REH cell (cell line): ENCODE data around the genes NFIB and PSIP1.

DNA sequence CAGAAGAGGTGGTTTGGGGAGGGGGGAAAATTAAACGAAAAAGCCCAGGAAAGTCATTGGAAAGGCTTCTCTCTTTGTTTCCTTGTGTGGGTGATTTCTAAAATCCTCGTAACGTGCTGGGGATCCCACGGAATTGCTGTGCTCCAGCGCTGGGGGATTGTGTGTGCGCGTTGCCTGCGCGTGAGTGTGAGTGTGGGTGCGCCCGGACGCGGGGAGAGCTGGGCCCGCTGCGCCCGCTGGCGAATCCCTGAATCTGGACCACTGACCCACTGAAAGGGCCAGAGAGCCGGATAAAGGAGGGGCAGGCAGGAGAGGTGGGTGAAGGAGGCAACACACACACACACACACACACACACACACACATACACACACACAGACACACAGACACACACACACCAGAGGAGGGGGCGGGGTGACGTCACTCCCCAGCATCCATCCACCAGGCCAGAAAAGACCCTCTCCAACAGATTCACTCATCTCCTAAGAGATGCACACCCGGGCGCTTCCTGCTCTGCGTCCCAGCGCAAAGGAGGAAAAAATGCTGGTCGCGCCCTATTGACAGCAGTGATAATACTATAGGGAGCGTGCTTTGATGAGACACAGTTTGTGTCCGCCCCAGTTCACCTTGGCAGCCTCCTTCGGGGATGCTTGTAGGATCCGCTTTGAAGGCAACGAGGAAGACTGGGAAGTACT is 1059.0 kb upstream of the DMAC1 start:
- PRO-cap, result no peak

DNA sequence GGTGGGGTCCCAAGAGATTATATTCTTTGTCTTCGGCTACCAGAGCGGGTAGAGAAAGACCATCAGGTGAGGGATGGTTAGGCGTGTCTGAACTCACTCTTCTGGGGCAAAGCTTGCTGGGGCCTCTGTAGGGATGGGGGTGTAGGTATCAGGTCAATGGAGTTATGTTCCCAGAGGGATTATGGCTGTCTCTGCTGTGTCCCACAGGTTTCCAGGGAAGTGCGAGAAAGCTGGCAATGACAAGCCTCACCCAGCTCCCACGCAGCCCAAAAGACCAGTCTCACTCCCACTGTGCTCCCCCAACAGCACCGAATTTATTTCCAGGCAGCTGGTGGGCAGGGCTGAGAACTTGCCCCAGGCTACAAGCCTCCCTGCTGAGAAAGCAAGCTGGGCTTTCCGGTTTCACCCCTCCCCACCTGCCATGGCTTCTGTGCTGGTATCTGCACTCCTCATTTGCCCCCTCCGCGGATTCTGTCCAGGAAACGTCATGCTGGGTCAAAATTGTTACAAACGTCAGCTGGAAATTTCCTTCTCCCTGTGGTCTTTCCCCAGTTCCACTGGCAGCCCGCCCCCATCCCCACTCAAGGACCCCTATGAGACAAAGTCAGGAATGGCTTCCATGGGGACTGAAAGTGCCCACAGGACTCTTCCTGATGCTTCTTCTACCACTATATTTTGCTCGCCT is 181.0 kb downstream of the LURAP1L start:
- PRO-cap, result no peak

DNA sequence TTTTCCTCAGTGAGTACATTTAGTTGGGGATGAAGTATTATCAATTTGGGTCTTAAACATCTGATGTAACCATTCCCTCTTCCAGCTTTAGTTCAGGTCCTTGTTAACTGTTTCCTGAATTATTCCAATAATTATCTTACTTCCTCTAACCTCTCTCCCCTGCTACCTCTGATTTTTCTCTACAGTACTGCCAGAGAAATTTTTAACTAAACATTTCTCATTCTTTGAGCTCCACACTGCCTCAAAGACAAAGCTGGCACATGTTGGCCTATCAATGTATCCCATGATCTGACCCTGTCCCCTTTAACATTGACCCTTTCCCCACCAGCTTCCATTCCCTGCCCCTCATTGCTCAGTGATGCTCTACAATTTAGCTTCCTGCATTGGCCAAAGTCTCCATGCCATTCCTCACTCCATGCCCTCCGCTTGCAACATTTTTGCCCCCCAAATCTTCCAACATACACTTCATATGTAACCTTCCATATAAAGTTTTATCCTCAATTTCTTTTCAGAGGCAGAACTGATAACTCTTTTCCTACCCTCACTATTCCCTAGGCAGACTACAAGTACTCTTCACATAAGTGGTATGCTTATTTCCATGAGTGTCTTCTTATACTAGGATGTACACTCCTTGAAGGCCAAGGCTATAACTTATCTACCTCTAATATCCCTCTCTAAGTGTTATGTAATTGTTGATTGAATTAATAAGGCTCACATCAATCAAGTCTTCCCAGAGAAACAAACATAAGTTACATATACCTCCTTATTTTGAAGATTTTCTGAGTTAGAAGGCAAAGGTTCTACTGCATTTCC is 144.0 kb downstream of the MPDZ start:
- PRO-cap, result no peak

- PRO-cap, result no peak
Measured at GRCh38 chr9:13443231-13443671, 163.8 kb upstream of the MPDZ start.

DNA sequence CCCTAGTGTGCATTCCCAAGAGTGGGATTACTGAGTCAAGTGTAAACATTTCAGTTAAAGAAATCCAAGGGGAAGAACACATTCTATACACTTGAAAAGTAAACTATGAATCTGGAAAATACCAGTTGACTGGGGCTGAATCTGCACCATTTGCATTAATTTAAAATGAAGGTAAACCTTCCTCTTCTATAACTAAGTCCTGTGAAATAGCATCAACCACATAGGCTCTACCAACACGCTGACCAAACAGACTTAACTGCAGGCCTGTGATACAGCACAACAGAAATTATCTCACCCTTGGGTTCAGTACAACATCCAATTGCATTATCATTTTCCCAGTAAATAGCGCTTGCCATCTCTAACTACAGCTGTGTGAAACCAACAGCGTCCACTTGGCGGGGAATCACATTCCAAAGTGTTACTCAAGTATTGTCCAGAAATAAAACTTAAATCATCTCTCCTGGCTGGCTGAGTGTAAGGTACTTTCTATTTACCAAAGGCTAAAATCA is 205.4 kb upstream of the MPDZ start:
- PRO-cap, result no peak

GRCh38 chr9:14248213-14249036 is 65.5 kb downstream of the NFIB start:
- PRO-cap, result no peak

GRCh38 chr9:14256519-14256960 is 57.4 kb downstream of the NFIB start:
- PRO-cap, result no peak

DNA sequence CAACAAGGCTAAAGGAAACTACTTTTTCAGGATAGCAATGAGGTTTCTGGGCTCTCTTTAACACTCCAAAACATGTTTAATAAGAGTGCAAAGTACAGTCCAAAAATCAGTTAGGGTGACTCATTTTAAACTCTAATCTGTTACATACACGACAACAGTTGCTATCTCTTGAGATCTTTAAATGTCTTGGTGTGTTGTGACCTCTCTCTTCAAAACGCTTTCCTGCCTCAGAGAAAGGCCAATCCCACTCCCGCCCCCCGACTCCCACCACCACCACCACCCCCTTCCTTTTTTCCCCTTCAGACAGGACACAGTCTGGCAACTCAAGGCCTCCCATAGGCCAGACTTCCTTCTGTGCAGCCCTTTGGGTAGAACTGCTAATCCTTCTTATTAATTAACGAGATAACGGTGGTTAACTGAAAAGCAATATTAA is 11.4 kb downstream of the NFIB start:
- PRO-cap, result no peak

GRCh38 chr9:14313420-14314205 is at the start of gene NFIB:
NFIB (minus strand) TSS chr9:14314141.
- PRO-cap, result no peak

GRCh38 chr9:14322108-14323287 is 8.6 kb upstream of the NFIB start:
- PRO-cap, result no peak

GRCh38 chr9:14350650-14351193 is 36.8 kb upstream of the NFIB start:
- PRO-cap, result no peak

GRCh38 chr9:14647563-14648458 is 45.4 kb downstream of the ZDHHC21 start:
- PRO-cap, result no peak

DNA sequence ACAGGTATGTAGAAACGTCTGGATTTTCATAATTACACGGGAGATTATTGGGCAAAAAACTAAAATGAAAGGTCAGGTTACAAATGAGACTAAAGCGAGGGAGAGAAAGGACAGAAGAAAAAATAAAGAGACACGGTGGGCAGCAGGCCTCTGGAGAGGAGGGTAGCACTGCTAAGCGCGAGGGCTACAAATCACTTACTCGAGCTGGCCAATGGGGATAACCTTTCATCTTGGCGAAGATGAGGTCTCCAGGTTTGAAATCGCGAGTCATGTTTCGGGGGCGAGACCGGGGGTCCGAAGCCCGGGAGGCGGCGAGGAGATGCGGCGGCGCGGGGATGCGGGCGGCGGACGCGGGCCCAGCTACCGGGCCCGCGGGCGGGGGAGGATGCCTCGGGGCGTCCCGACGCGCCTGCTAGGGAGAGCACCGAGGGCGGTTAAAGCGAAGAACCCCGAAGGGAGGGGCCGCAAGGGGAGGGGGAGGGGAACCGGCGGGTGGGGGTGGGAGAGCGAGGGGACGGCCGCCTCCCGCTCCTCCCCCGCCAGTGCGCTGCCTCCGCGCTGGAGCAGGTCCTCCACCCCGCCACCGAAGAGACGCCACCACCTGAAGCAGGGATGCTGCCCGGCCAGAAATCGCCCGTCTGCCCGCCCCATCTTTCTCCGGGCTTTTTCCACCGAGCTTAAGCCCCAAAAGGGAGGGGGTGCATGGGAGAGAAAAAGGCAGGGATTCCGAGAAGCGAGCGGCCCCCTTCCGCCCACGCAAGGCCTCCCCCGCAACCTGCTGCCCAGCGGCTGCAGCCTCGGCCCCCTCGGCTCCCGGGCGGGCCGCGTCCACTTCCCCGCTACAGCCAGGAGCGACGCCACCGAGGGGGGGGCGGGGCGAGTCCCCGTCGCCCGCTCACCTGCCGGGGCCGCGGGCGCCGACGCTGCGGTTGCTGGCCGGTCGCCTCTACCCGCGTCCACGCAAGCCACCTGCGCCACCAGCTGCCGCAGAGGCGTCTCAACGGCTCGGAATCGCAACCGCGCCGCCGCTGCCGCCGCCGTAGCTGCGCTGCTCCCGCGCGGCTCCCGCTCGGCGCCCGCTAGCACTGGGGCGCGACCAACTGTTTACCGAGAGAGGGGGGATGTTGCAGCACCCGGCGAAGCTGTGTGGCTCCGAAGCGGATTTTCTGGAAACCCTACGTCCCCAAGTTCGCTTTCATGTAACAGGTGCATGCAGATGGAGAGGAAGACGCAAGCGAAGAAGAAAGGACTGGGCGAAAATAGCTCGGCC is at the start of gene PSIP1:
Gene PSIP1 (minus strand): TSS at position 1,053 of the 1,270 bp plus-strand sequence.
- PRO-cap, result unidirectional peak, plus-strand start at position 484 of the sequence; unidirectional peak, plus-strand start at position 542 of the sequence; bidirectional peak, plus-strand start outside the sequence, minus-strand start at position 1,053 of the sequence

DNA sequence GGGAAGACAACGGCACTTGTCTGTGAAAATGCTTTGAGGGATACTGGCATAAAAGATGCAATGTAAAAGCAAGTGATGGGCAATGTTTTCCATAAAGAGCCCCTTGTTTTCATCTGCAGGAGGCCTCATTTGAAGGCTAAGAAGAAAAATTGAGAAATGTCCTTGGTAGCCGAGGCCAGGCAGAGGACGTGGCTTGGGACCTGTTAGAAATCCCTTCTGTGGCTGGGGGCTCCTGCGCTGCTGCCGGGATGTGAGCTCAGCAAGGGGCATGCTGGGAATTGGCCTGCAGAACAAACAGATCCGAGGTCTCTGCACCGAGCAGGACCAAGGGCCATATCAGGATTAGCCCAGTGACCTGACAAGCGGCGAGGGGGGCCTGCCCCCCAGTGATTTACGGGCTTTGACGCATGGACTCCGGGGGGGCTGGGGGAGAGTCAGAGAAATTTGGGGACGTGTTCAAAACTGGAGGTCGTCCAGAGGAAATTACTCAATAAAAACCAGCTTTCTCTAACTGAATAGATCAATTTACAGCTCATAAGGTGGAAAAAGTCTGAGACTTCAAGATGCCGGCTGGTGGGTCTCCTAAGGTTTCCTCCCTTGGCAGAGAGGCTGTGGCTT is 550.7 kb downstream of the CCDC171 start:
- PRO-cap, result no peak

DNA sequence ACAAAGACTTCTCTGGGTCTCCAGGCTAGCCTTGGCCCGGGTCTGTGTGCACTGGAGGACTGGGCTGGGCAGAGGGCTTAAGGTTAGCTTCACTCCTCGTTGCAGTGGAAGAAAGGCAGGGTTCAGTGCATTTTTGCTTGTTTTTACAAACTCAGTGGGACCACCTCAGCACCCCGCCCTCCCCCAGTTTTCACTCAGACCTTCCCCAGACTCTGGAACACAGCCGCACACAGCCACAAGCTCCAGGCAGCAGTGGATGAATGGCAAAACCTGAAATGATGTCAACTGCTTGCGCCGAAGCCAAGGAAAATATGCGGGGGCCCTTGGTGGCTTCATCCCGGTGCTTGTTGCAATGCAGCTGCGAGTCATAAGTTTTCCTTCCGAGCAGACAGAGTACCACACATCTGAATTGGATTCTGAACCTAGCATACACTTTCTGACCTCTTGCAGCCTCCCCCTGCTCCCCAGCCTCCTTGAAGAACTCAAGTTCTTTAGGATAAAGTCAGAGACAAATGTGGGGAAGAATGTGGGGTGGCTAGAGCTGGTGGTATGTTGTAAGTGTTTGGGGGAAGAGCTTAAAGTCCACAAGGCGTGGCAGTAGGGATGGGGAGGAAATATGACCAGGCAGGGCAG is 586.1 kb downstream of the CCDC171 start:
- PRO-cap, result no peak

DNA sequence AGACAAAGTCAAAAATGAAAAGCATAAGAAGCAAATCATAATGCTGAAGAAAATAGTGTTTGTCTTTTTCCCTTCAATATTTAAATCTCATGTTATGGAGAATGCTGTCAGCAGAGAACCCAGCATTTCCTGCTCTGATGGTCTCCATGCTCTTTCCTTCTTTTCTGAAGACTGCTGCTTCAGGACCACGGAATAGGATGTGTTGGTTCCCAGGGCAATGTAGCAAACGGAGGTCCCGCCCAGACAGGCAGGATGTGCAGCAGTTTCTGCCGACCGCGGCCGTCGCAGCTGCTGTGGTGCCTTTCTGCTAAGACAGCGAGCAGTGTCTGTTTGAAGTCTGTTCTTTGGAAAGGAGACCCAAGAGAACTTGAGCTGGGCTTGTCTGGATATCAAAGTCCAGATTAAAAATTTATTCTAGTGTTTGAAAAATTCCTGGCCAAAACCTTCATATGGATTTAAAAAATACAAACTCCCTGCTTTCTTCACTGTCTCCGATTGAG is 654.3 kb downstream of the CCDC171 start:
- PRO-cap, result bidirectional peak, plus-strand start at position 262 of the sequence, minus-strand start at position 204 of the sequence

DNA sequence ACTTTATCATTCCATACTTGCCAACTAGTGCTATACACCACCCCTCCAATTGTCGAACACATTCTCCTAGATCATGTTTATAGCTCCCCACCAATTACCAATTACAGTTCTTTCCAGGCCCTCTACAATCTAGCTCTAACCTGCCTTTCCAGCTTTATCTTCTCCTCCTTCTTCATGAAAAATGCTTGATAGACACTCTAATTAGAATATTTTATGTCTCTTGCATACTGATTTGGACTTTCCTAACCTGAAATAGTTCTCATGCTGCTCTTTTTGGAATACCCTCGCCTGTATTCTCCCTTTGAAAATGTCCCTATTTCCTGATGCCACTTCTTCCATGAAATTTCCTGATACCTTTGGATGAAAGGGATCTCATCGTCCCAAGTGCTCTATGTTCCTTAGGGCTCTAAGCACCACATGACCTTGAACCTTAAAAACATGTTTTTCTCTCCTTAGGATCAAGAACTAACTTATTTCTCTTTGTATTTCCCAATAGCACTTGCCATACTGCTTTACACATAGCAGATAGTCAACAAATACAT is 174.3 kb downstream of the BNC2 start:
- PRO-cap, result no peak

GRCh38 chr9:16726569-16727546 is 143.6 kb downstream of the BNC2 start:
- PRO-cap, result no peak

DNA sequence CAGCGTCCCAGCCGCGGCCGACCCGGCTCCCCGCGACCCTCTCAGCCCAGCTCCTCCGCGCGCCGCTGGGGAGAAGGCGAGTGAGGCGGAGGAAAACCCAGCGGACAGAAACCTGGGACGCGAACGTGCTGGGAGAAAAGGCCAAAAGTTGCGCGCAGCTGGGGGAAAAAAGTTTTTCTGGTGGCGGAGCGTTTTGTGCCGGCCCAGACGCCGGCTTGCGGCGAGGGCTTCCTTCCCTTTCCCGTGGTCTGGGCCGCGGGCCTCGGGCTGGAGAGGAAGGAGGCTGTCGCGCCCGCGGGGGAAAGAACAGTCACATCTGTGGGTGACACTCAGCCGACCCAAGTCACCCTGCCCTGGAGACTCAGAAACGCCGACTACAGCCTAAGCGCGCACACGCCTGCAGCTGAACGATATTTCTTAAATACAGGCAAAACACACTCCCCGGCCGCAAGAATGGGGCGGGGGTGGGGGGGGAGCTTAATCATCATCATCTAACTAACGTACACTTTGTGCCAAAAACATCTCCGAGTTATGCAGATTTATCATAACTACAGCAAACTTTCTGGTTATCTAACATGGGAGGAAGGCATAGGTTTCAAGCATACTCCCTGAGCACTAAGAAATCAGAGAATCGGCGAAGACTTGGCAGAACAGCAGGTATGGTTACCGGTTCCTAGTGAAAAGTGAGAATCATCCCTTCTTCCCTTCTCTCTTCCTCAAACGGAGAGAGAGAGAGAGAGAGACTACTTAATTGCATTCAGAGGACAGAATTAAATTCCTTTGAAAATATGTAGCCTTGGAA is 1.3 kb upstream of the BNC2 start:
- PRO-cap, result no peak

DNA sequence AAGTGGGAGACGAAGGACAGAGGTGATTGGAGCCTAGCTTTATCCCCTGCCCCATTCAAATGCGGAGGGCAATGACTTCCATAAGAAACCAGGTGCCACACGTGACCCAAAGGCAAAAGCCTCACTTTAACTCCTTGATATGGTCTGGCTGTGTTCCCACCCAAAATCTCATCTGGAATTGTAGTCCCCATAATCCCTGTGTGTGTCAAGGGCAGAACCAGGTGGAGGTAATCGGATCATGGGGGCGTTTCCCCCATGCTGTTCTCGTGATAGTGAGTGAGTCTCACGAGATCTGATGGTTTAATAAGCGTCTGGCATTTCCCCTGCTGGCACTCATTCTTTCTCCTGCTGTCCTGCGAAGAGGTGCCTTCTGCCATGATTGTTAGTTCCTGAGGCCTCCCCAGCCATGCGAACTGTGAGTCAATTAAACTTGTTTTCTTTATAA is 113.1 kb upstream of the BNC2 start:
- PRO-cap, result no peak